LNCaP clone FGC (cell line): ENCODE measurements around the gene KANSL2.

- RRBS, 2 experiments: 90 to 92% methylated on average over 8 of the region's 45 CpGs
Measured at GRCh38 chr12:48198426-48199260, 4.4 kb downstream of the OR10AD1 start.

DNA sequence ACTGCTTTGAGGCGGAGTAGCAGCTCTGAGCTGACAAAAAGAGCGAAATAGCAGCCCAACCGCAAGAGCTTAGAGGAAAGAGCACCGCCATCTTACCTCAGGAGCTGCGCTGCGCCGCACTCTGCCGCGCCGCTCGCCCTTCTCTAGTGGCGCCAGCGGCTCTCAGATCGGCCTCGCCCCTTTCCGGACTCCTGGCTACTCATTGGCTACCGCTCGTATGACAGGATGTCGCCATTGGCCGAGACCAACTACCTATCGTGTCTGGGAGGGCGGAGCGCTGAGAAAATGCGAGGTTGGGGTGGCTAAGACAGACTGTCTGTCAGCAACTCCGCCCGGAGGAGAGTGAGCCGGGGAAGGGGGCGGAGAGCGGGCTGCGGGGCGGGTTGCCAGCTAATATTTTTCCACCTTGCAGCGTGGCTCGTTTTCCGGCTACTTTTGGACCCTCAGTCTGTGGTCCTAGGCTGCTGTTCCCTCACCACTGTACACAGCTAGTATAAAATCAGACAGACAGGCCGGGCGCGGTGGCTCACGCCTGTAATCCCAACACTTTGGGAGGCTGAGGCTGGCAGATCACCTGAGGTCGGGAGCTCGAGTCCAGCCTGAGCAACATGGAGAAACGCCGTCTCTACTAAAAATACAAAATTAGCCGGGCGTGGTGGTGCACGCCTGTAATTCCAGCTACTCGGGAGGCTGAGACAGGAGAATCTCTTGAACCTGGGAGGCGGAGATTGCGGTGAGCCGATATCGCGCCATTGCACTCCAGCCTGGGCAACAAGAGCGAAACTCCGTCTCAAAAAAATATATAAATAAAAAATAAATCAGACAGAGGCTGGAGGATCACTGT, at the start of gene KANSL2:
Gene KANSL2, minus strand, starts transcription at position 148 of the 844 bp plus-strand sequence.
- RRBS, 2 experiments: 1 to 2% methylated on average over 9 of the region's 53 CpGs

DNA sequence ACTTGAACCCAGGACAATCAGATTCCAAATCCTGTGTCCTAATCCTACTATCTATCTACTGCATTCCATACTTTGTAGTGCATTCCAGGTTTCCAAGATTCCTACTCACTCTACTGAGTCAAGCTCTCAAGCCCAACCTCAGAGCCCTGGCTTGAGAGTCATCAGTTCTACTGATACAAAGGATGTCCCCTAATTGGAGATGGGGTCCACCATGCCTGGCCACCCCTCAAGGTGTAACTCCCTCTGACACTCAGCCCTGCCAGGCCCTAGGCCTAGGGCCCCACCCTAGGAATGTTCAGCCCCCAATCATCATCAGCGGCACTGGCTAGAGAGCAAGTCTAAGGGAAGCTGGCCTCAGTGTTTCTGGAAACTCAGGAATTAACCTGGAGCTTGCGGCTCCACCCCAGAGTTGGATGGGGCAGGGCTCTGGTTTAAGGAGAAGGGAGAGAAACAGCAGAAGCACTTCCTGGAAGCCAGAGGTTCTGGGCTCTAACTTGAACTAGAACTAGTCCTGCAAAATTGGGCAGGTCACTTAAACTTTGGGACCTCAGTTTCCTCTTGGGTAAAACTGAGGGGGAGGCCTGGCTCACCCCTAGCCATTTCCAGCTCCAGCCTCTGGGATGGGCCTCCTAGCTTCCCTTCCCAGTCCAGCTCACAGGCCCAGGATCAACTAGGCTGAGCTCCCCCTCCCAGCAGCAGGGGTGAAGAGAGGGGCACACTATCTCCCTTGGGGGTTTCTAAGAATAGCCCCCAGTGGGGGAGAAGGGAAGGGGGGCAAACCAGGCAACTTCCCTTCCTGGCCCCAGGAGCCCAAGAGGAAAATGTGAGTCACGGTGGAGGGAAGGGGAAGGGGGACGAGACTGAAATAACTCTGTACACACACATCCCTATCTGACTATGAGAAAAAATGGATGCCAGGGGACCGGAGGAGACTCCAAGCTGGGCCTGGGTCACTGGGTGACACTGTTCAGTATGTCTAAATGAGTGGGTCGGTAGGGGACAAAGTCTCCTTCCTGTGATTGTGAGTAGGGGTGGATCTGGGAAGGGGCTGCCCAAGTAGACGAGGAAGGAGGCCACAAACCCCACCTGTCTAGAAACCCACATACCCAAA, 9.2 kb downstream of the ADCY6 start:
- RRBS, 2 experiments: no CpG with 5 or more reads among the region's 7 CpGs

DNA sequence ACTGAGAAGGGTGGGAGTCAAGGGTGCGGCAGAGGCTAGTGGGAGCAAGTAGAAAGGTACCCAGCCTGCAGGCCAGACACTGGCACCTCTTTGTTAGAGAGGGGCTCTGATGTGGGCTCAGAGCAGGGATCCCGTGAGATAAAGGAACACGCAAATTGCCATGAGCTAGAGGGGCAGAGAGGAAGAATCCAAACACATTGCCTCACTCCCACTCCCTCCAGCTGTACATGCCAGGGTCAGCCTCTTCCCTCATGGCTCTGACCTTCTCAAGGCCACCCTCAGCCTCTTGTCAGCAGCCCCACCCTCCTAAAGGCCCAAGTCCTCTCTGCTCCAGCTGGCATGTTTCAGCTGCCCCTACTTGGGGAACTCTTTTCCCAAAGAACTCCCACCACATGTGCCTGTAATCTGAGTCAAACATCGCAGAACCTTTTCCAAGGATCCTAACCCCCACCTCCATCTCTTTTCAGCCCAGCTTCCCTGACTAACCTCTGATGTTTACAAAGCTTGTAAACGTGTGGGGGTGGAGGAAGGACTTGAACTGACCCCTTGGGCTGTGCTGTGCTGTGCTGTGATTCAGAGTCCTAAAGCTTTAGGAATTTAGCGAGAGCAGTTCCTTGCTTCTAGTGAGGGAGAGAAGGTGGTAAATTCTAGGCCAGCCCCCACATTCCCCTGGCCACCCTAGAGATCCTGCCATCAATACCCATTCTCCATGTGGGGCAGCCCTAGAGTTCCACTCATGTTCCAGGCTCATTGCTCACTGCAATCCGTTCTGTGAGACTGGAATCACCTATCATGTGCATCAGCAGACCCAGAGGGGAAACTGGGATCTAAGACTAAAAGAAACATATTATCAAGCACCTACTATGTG, 7.3 kb upstream of the CACNB3 start:
- RRBS, 2 experiments: no CpG with 5 or more reads among the region's 7 CpGs

DNA sequence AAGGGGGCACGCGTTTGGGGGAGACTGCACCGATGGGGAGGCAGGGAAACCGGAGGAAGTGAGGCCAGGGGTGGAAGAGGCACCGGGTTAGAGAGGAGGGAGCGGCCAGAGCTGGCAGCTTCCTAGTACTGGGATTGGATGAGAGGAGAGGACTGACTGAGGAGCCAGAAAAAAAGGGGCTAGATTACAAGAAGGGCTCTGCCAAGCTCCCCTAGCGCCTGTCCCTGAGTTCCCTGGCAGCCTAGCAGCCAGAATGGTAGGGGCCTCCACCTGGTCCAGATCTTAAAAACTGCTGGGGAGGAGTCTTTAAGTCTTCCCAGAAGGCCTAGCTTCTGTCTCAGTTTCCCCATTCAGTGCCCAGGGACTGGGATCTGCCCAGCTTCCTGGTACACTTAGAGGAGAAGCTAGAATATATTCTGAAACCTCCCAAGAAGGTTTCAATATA, 2.5 kb upstream of the CACNB3 start:
- RRBS, 2 experiments: no CpG with 5 or more reads among the region's 7 CpGs

- RRBS, 2 experiments: no CpG with 5 or more reads among the region's 3 CpGs
Measured at GRCh38 chr12:48816251-48816879, 1.9 kb upstream of the CACNB3 start.

DNA sequence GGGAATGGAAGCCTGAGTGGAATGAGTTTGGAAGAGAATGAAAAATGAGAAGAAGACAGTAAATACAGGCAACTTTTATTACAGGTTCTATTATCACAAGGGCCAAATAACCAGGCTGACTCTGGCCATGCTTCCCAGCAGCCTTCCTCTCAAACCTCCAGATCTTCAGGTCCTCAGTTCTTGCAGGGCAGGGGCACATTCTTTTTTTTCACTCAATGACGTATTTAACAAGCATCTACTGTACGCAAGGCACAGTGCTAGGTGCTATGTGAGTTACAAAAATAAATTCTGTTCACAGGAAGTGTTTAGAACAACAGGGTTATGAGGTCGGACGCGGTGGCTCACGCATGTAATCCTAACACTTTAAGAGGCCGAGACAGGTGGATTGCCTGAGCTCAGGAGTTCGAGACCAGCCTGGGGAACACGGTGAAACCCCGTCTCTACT, 1.1 kb downstream of the DDX23 start:
- RRBS, 2 experiments: no CpG with 5 or more reads among the region's 10 CpGs

DNA sequence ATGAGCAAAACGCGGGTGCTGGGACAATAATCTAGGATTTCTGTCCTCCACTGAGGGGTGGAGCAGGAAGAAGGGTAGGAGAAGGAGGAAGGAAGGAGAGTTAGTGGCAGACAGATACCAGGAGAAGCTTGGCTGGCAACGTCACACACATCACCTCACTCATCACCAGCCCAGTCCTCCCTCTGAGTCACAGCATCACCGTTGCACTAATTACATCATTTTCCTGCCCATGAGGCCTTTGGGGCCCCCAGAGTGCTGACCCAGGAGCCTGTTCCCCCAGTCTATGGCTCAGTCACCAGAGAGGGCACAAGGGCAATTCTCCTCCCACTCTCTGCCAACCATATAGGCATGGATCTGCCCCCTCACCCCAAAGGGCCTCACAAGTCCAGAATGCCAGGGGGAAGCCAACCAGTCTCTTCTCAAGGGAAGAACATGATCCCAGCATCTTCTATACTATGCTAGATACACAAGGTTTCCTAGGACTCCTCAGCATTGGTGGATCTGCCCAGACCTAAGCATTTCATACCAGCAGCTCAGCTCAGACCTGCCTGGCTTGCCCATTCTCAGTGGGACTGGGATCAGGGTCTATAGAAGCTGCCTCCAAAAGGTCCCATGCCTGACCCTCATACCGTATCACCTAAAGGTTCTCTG, 4.5 kb downstream of the RND1 start:
- RRBS, 2 experiments: no CpG with 5 or more reads among the region's 5 CpGs

GRCh38 chr12:48938549-48939378, 13.5 kb upstream of the FKBP11 start:
- RRBS, 2 experiments: no CpG with 5 or more reads among the region's 12 CpGs

DNA sequence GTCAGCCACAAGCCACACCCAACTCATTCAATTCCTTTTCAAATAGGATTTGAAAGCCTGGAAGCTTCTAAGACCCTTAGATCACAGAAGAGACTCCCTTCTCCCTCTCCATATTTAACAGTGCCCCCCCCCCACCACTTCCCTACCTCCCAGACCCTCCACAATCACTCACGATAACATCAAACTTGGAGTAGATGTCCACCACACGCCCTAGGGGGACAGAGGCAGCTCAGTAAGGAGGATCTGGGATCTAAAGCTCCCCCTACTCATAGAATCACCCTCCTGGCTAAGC, 4.2 kb upstream of the DDN start:
- RRBS, 2 experiments: no CpG with 5 or more reads among the region's 2 CpGs

- RRBS, 2 experiments: 100% methylated on average over 1 of the region's 17 CpGs; no CpG with 5 or more reads in 1 of the 2 experiments
Measured at GRCh38 chr12:49049831-49050654, 10.6 kb downstream of the KMT2D start.

GRCh38 chr12:49093677-49094088, 918 bp downstream of the DHH start:
- RRBS, 2 experiments: no CpG with 5 or more reads among the region's 10 CpGs

DNA sequence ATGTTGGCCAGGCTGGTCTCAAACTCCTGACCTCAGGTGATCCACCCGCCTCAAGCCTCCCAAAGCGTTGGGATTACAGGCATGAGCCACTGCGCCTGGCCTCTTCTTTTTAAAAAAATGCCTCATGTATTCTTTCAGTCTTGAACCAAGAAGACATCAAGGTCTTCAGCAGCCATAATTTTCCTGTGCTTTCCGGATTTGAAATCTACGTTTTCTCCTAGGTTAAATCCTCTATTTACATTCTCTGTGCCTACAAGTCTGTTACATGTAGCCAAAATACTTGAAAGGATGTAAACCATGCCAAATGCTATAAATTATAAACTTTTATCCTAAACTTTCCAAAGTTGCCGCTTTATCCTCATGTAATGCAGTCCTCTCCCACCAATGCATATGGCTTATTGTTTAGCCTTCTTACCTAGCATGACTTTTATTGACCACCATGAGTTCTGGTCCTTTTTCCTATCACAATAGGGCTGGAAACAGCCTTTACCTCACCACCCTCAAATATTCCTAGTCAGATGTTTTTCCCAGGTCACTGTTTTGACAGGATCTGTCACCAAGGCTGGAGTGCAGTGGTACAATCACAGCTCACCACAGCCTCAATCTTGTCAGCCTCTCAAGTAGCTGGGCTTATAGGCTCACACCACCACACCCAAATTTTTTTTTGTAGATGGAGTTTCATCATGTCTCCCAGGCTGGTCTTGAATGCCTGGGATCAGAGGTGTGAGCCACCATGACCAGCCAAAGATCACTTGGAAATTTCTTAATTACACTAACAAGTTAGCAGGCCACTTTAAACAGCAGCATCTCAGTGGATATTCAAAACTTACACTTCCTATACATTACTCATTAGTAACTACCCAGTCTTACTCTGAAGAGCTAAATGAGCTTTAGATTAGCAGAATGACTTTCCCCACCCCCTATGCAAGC, 4.3 kb downstream of the TUBA1B start:
- RRBS, 2 experiments: no CpG with 5 or more reads among the region's 6 CpGs

- RRBS, 2 experiments: no CpG with 5 or more reads among the region's 16 CpGs
Measured at GRCh38 chr12:49184676-49185866, 3.8 kb downstream of the TUBA1A start.

- RRBS, 2 experiments: no CpG with 5 or more reads among the region's 6 CpGs
Measured at GRCh38 chr12:49187158-49187761, 1.6 kb downstream of the TUBA1A start.

DNA sequence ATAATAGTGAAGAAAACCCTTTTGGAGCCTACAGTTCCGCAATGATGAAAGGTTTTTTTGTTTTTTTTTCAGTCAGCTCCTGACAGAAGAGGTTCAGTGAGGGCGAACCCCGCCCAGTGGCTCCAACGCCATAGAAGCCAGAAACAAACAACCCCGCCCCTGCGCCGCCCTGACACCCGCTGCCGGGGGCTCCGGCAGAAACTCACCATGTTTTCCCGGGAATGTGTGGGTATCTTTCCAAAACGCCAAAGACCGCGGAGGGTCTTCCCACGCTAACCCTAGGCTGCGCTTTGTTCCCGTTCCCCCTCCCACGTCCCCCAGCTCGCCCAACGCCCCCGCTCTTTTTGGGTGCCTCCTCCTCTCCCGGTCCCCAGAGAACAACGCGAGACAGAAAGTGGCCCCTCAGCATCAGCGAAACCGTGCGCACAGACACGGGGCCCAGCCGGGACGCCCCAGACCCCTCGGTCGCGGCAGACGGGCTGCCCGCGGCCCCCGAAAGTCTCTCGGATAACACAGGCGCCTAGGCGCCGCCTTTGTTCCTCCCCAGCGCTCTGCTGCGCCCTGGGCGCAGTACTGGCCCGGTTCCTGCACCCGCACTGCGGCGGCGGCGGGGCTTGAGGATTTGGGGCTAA, 553 bp downstream of the TUBA1A start:
- RRBS, 2 experiments: 1 to 2% methylated on average over 8 of the region's 50 CpGs

DNA sequence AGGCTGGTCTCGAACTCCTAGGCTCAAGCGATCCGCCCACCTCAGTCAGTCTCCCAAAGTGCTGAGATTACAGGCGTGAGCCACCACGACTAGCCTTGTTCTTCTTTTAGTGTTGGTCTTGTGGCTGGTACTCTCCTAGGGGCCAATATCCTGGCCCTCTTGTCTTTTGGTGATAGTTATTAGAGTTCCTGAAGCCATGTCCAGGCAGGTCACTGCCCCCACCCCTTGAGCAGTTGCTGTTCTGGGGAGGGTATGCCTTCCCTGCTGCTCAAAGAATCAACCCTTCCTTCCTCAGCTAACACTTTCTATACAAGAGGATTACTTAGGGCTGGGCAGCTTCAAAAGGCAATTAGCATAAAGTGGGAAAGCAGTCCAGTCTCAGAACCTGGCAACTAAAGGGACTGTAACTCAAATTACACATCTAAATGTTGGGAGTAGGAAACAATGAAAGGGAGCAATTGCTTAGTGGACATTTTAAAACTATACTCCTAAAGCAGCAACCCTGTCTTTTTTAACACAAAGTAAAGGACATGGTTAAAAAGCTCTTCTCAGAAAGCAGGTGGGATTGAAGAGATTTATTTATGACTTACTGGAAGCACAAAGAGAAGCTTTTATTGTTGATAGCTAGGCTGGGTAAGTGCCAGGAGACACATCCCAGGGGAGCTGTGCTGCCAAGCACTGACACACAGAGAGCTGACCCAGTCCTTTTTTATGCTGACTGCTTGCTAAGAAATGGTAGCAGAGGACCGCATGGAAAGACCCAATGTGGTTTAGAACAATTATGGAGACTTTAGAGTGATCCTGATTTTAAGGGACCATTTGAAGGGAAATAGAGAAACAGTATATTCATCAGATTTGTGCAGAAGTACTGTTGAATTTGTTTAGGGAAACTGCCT, 26.0 kb upstream of the TUBA1A start:
- RRBS, 2 experiments: no CpG with 5 or more reads among the region's 6 CpGs

GRCh38 chr12:49296361-49296642, 1.4 kb downstream of the PRPH start:
- RRBS, 2 experiments: no CpG with 5 or more reads among the region's 15 CpGs

DNA sequence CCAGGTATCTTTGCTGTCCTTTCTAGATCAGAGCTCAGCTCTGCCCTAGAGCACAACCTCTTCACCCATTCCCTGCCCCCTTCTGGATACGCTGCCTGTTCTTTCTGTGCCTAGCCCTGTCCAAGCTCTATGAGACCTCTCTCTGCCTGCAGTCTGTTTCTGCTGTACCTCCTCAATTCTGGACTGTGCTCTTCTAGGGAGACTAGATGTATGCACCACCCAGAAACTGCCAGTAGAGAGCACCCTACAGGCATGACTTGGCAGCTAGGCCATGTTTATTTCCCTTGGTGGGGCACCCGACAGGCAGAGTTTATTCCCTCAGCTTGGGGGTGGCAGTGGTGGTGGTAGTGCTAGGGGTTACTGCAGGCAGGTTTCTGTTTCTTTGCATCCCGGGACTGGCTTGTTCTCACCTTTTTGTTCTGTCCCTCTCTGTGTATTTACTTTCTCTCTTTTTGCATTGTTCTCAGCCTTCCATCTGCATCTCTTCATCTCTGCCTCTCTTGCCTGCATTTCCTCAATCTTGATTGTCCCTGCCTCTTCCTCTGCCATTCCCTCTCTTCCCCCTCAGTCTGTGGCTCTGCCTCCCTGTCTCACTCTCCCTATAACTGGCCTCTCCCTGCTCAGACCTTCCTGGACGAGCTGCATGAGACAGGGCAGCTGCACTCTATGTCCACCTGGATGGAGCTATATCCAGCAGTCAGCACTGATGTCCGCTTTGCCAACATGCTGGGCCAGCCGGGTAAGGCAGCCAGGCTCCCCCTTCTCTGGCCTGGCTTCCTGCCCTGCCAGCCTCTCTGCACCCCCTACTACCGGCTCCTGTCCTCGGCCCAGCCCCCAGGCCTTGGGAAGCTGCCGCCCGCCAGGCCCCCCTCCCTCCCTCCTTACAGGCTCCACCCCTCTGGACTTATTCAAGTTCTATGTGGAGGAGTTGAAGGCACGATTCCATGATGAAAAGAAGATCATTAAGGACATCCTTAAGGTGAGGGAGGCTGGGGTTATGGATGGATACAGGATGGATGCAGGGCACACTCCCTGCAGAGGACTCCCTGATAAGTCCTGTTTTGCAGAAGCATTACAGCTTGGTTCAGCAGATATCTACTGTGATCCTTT, 13.8 kb downstream of the PRPF40B start:
- RRBS, 2 experiments: 82% methylated on average over 2 of the region's 11 CpGs

- RRBS, 2 experiments: no CpG with 5 or more reads among the region's 3 CpGs
Measured at GRCh38 chr12:49753182-49753381, 11.7 kb downstream of the TMBIM6 start.